Cerebellum (tissue), 5 donors: Measurements from ENCODE around the genes GAB4 and IL17RA.

GRCh38 chr22:11973827-11974407 is 3554.1 kb upstream of the OR11H1 start:
- PRO-cap, 3 experiments, result no peak in any of the 3 experiments
- RAMPAGE, long total RNA, result no peak

DNA sequence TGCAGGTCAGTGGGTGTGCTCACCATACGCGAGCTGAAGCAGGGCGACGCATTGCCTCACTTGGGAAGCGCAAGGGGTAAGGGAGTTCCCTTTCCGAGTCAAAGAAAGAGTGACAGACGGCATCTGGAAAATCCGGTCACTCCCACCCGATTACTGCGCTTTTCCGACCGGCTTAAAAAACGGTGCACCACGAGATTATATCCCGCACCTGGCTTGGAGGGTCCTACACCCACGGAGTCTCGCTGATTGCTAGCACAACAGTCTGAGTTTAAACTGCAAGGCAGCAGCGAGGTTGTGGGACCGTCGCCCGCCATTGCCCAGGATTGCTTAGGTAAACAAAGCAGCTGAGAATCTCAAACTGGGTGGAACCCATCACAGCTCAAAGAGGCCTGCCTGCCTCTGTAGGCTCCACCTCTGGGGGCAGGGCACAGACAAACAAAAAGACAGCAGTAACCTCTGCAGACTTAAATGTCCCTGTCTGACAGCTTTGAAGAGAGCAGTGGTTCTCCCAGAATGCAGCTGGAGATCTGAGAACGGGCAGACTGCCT is 408.7 kb downstream of the CCT8L2 start:
- PRO-cap, 3 experiments, result no peak in any of the 3 experiments
- RAMPAGE, long total RNA, result no peak

- PRO-cap, 3 experiments, result no peak in any of the 3 experiments
- RAMPAGE, long total RNA, result no peak
These were observed 69.1 kb upstream of the CCT8L2 start for GRCh38 chr22:16661437-16662347.

- PRO-cap, 3 experiments, result no peak in any of the 3 experiments
- RAMPAGE, long total RNA, result no peak
These were observed 44.5 kb upstream of the XKR3 start for GRCh38 chr22:16869706-16870087.

DNA sequence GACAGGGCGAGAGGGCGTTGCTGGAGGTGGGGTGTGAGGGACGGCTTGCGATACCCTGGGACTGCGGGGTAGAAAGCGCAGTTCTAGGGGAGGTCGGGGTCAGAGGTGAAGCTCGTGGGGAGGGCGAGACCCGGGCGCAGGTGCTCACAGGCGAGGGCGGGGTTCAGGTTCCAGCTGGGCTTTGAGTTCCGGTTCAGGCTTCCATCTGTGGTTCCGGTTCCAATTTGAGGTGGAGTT is at the start of gene GAB4:
Gene GAB4, minus strand, starts transcription at position 77 of the 237 bp plus-strand sequence.
- PRO-cap, 3 experiments, result no peak in any of the 3 experiments
- RAMPAGE, long total RNA, result no peak

DNA sequence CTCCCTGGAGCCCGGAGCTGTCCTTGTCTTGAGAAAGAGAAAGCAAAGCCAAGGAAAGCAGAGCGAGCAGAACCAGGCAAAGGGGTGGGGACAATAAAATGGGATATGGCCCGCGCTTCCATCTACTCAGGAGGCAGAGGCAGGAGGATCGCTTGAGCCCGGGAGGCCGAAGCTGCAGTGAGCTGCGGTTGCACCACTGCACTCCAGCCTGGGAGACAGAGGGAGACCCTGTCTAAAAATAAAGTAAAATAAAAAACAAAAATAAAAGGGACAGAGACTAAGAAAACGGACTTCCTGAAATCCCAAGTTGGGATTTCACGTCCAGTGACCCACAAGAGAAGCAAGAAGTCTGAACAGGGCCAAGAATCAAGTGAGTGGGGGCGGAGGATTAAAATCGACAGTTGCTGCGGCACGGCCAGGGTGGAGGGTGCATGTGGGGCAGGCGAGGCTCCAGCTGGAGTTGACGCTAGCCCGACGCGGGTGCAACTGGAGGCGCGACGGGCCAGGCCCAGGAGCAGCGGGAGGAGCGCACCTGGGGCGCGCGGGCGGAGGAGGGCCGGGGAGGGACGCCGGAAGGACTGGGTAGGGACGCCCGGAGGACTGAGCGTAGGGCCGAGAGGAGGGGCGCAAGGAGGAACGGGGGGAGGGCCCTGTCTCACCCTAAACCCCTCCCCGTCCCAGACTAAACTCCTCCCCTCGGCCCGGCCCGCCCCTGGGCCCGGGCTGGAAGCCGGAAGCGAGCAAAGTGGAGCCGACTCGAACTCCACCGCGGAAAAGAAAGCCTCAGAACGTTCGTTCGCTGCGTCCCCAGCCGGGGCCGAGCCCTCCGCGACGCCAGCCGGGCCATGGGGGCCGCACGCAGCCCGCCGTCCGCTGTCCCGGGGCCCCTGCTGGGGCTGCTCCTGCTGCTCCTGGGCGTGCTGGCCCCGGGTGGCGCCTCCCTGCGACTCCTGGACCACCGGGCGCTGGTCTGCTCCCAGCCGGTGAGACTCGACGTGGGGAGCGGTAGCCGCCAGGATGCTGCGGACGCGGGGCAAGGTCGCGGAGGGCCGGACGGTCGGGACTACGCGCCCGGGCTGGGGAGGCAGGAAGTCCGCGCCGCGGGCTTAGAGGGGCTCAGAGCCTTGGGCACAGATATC is at the start of gene IL17RA:
Gene IL17RA, plus strand, starts transcription at position 754 of the 1,139 bp plus-strand sequence.
- PRO-cap, 3 experiments, result peak in 3 of 3 experiments; most common plus-strand start position 715 of the sequence (in 3); most common minus-strand start position 568 of the sequence (in 1)
- RAMPAGE, long total RNA, result no peak

DNA sequence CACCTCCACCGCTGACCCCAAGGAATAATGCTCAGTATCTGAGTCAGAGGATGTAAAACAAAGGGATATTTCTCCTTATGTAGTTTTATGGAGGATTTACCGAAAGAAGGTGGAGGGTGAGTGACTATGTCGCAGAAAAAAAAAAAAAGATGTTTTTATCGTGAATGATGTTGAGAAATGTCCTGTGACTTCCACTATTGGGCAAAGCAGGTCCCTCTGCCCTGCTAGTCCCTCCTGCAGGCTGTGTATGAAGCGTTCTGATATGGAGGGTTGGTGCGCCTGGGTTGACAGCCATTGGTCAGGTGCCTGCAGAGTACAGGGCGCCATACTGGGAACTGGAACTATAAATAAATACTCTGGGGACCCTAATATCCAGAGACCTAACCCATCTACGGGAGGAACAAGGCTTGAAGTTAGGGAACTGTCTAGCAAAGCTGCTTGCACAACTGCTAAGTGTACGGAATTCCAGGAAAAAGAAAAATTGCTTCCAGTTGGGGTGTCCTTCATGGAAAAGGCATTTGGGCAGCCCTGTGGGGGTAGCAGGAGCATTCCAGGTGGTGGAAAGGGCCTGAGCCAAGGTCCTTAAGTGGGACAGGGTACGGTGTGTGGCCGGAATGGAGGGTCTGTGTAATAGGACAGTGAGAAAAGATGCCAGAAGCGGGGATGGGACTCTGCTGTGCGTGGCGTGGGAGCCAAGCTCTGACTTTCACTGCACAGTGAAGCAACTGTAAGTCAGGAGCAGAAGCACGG is 1.6 kb downstream of the IL17RA start:
- PRO-cap, 3 experiments, result no peak in any of the 3 experiments
- RAMPAGE, long total RNA, result no peak

GRCh38 chr22:17180870-17181561 is 21.9 kb upstream of the HDHD5 start:
- PRO-cap, 3 experiments, result no peak in any of the 3 experiments
- RAMPAGE, long total RNA, result no peak

GRCh38 chr22:17430556-17430887 is 61.3 kb downstream of the CECR2 start:
- PRO-cap, 3 experiments, result no peak in any of the 3 experiments
- RAMPAGE, long total RNA, result no peak

DNA sequence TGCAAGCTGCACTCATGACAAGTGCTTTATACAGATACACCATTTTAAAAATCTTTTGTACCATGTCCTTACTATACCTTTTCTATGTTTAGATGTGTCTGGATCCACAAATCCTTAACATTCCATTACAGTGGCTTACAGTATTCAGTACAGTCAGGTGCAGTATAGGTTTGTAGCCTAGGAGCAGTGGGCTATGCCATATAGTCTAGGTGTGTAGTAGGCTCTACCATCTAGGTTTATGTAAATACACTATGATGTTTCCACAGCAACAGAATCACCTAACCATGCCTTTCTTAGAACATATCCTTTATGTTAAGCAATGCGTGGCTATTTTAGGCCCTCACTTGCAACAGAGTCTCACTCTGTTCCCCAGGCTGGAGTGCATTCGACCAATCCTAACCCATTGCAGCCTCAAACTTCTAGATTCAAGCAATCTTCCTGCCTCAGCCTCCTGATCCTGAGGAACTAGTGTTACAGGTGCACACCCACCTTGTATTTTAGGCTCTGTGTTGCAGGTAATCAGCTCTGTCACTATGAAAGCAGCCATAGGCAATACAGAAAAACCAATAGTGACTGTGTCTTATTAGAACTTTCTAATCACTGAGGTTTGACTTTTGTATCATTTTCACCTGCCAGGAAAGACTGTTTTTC is 79.3 kb upstream of the SLC25A18 start:
- PRO-cap, 3 experiments, result no peak in any of the 3 experiments
- RAMPAGE, long total RNA, result no peak

- PRO-cap, 3 experiments, result no peak in any of the 3 experiments
- RAMPAGE, long total RNA, result no peak
These were observed 21.1 kb downstream of the ATP6V1E1 start for GRCh38 chr22:17607414-17607922.

GRCh38 chr22:17753615-17753929 is 20.7 kb downstream of the BID start:
- PRO-cap, 3 experiments, result no peak in any of the 3 experiments
- RAMPAGE, long total RNA, result no peak

DNA sequence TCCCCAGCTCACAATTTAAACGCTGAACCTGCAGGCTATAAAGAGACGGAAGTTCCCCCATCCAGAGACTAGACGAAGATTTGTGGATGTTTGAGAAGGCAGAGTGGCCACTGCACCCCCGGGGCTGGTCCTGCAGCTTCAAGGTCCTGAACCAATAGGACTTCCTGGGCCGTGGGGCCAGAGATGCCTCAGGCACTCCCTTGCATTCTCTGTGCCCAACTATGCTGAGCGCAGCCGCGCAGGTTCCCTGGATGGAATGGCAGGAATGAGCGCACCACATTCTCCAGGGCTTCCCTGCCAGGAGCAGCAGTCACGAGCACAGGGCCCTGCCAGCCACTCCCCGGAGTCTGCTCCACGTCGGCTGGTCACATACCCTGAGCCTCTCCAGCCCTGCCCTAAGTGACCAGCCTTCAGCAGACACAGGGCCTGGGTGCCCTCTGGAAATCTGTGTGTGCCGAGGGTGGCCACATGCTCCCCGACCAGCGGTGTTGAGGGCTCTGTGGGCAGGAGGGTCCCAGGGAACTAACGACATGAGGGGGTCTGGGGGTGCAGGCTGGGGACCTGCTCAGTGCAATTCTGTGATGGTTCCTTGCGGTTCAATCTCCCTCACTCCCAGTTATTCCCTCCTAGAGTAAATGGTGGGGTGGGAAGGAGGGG is 33.8 kb upstream of the BID start:
- PRO-cap, 3 experiments, result no peak in any of the 3 experiments
- RAMPAGE, long total RNA, result no peak

GRCh38 chr22:17831179-17832238 is 57.2 kb upstream of the BID start:
- PRO-cap, 3 experiments, result no peak in any of the 3 experiments
- RAMPAGE, long total RNA, result no peak

DNA sequence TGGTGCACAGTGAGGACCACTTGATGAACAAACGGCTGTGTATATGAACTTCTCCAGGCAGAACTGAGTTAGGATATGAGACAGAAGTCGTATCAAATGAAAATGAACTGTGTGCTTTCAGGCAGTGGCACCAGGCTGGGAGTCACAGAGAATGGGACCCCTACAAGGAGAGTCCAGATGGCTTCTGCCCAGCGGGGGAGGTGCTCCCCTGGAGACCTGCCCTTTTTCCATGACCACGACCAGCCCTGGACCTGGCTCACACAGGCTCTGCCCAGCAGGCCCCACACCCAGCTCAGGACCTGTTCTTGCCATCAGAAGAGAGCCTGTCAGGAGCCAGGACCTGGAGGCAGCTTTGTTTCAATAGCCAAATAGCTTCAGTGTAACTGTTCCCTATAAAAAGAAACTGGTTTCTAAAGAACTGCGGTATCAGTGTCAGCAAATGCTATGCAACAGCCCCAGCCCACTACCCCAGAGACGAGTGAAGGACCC is 104.8 kb downstream of the MICAL3 start:
- PRO-cap, 3 experiments, result no peak in any of the 3 experiments
- RAMPAGE, long total RNA, result no peak

DNA sequence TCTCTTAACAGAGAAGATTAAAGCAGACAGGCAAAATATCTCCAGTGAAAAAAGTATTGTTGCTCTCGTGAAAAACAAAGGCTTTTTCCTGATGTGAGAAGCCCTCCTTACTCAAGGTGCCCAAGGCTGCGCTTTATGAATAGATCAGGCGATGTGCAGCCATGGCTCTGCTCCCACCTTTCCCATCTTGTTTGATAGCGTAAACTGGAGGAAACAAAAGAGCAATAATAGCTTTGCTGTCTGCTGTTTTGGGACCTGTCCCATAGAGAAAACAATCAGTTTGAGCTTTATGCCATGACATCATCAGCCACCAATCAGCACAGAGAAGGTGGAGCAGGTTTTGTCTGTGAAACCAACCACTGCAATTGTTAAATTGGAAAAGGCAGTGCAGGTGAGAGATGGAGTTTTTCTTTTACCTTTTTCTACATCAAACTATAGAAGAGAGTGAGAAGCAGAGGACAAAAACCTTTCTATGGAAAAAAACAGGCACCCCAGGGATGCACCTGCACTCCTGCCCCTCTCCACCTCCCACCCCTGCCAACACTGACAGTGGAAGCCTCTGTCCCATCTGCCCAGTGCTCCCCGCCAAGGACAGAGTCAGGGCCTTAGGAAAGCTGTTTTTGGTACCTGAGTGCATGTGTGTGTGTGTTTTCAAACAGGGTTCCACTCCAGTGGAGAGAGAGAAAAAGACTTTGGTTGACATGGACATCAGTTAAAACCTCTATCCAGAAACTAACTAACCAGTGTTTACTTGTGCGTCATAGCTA is 80.7 kb downstream of the MICAL3 start:
- PRO-cap, 3 experiments, result peak in 3 of 3 experiments; most common plus-strand start position 371 of the sequence (in 3); most common minus-strand start position 206 of the sequence (in 3)
- RAMPAGE, long total RNA, result no peak

DNA sequence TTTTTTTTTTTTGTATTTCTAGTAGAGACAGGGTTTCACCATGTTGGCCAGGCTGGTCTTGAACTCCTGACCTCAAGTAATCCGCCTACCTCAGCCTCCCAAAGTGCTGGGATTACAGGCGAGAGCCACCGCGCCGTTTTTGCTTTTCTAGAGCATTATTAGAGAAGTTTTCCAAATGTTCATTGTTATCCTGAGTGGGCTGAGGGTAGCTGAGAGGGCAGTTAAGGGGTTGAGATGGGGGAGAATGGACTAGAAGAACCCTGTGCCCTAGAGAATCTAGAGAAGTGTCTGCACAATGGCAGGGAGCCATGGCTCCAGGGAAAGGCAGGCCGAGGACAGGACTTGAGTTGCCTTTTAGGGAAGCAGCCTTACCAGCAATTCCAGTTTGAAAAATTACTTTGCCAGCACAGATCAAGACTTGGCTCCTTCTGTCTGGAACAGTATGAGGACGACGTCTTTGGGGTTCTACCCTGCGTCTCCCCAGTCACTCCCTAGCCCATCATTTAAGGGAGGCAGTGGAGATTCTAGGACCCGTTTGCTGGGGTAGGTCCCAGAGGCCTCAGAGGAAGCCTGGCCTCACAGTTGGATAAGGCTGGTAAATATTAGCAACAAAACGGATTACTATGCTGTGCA is 25.7 kb upstream of the MICAL3 start:
- PRO-cap, 3 experiments, result no peak in any of the 3 experiments
- RAMPAGE, long total RNA, result no peak

- PRO-cap, 3 experiments, result no peak in any of the 3 experiments
- RAMPAGE, long total RNA, result no peak
These were observed 727 bp upstream of the PEX26 start for GRCh38 chr22:18077118-18077408.

DNA sequence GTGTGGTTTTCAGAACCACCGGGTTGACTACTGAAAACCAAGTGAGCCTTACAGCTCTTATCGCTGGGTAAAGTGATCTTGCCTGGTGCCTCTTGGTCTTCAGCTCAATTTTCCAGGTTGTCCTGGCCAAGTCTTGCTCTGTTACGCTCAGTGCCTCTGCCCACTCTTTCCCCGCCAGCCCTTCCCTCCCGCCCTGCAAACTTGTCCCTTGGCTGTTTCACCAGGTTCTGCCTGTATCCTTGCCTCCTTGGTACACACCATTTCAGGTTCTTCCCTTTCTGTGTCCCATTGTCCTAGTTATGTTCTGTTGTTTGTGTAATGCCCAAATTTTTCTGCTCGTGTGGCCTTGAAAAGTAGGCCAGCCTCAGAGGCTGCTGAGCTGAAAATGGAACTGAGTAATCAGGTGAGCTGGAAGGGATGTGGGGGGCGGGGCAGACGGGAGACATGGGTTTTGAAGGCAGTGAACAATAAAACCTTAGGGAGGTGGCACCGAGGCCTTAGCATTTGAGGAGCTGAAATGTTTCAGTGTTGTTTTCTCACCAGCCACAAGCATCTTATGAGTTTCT is 11.2 kb downstream of the PEX26 start:
- PRO-cap, 3 experiments, result peak in 1 of 3 experiments; most common plus-strand start position 441 of the sequence (in 1); most common minus-strand start position 301 of the sequence (in 1)
- RAMPAGE, long total RNA, result no peak

DNA sequence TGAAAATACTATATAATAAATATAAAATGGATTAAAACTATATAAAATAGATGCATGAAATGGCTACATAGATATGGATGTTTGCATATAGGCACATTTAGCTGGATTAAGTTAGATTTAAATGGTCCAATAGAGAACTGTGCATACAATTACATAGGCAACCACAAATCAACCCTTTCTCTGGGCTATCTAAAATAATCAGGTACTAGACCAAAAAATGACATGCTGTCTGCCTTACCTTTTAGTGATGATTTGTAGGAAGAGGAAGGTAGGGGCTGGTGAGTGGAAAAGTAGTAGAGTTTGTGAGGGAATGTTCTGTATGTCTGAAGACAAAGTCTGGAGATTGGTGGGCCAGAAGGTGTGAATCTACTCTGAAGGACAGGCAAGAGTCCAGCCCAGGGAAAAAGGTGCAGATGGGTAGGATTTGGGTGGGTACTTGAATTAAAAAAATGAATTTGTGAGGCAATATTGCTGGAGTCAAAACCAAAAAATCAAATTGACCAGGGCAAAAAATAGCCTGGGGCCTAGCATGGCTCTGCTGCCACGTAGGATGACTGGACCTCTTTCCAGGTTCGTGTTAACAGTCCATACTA is 11.7 kb upstream of the TUBA8 start:
- PRO-cap, 3 experiments, result no peak in any of the 3 experiments
- RAMPAGE, long total RNA, result no peak